Tongue (tissue), 2 donors: Measurements from ENCODE around the genes CYB5A and DIPK1C.

- RAMPAGE, long total RNA = no peak
Measured at GRCh38 chr18:74172662-74173256, 24.4 kb downstream of the TIMM21 start.

DNA sequence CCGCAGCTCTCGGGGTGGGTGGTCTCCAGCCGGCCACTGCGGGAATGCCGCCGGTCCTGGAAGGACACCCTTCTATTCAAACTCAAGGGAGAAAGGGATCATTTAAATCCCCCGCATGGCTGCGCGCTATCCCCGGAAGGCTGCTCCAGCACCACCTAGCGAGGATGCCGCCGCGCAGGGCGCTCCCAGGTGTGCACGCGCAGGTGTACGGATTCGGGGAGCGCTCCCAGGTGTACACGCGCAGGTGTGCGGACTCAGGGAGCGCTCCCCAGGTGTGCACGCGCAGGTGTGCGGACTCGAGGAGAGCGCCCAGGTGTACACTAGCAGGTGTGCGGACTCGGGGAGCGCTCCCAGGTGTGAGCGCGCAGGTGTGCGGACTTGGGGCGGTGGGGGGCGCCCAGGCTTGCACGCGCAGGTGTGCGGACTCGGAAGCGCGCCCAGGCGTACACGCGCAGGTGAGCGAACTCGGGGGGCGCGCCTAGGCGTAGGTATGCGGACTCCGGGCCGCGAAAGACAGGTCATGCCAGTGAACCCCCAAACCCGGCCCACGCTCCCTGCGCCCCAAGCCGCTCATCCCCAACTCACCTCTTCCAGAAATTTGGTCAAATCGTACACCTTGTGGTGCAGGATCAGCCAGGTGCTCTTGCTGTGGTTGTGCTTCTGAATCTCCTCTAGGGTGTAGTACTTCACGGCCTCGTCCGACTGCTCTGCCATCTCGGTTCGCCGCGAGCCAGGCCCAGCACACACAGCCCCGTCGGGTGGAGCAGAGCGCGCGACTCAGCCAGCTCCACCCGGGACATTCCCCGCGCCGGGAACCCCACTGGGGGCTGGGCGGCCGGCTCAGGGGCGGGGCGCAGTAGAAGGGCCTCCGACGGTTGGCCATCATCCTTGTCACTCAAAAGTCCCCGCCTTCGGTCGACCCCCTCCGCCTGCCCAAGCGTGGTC lies at the start of gene CYB5A:
TSS of gene CYB5A (minus strand) at position 802 of the 945 bp plus-strand sequence.
- RAMPAGE, long total RNA = start-site peak on the minus strand centred at position 786 of the sequence, 55 bp wide, 582 and 140 reads in 2 replicates

- RAMPAGE, long total RNA = no peak
Measured at GRCh38 chr18:74456826-74457613, at the start of gene DIPK1C. TSS of gene DIPK1C (minus strand) at chr18:74457308.

- RAMPAGE, long total RNA = no peak
Measured at GRCh38 chr18:74520325-74520860, 13.9 kb upstream of the CNDP1 start.

DNA sequence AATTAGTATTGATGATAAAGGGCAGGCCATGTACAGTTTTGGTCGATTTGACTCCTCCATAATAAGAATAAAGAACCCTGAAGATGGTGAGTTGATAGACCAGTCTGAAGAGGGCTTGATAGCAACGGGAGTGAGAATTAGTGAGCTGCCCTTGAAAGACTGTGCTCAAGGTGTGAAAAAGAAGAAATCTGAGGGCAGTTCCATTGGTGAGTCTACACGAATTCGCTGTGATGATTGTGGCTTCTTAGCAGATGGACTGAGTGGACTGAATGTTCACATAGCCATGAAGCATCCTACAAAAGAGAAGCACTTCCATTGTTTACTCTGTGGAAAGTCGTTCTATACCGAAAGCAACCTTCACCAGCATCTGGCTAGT lies 37.4 kb downstream of the ZNF407 start:
- RAMPAGE, long total RNA = no peak

DNA sequence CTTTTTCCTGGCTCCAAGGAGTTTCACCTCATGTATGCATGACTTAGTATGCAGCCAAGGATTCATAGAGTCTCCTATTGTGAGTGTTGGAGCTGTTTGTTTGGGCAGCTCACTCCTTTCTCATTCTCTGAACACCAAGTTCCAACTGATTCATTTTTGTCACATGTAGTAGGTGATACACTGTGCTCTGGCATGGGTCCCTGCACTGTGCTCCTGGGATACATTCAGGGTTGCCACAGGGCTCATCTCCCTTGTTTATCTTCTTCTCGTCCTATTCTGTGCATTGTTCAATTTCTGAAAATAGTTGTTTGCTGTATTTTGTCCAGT lies 96.7 kb downstream of the ZNF407 start:
- RAMPAGE, long total RNA = no peak

DNA sequence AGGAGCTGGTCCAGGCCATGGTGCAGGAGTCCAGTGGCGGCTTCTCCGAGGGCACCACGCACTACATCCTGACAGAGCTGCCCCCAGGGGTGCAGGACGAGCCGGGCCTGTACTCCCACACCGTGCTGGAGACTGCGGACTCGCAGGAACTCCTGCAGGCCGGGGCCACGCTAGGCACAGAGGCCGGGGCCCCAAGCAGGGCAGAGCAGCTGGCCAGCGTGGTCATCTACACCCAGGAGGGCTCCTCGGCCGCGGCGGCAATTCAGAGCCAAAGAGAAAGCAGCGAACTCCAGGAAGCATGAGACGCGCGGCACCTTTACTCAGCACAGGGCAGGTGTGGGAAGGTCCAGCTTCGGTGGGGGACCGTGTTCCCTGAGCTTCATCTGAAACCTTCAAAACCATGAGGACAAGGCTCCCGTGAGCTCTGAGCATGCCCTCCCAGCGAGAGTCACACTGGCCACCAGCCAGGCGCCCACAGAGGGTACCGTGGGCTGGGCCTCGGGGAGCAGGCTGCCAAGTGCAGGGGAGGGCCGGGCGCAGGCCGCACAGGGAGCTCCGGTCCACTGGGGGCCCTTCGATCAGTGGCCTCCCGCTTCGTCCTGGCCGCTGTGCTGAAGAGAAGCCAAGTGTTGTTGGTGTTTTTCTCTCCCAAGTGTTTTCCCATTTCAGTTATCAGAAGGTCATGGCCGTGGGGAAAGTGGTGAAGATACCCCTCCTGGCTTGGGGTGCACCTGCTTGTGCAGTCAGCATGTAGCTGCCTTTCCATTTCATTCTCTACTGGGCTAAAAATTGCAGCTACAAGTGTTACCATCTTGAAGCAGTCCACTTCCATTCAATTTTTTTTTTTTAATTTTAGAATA lies 144.5 kb downstream of the PTGR3 start:
- RAMPAGE, long total RNA = no peak

DNA sequence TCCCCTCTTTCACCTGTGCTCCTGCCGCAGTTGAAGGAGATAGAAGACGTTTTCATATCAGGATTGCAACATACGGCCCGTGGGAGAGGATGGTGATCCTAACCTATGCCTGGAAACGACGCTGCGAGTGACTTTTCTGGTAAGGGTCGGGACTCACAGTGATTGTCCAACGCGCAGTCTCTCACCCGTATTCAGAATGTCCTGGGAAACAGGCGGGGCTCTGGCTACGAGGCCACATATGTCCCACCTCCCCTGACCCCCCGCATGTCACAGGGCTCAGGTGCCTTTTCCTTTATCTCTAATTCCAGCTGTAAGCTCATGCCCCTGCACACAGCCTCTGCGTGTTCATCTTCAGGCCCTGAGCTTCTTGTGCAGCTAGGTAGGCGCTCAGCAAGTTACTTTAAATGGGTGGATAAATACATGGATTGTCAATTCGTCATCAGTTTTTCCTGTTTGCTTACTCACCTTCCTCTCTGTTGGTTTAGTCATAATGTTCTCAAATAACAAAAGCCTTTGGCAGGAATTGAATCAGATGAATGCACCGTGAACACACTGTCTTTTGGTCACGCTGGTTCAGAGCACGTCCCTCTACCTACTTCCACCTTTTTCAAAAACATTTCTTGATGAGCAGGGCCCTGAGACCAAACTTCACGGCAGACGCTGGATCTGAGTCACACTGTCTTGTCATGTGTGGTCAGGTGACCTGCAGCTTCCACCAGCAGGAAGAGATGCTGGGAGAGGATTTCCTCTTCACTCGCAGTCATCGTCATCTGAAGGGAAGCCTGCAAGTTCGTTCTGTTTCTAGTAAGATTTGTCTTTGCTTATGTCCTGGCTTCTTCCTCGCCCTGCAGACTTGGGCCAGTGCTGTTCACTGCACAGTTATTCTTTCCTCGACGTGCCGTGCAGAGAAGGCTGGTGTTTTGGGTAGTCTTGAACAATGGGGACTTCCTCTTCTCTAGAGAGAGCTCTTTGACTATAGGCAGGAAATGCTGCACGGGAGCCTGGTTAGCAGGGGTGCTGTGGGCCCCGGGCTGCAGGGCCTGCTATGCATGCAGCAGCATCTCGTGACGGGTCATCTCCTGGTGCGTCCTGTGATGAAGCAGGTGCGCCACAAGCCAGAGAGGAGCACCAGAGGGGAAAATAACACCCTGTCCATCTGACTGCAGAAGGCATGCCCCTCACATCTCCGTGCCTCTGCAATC lies 138.1 kb downstream of the PTGR3 start:
- RAMPAGE, long total RNA = no peak

DNA sequence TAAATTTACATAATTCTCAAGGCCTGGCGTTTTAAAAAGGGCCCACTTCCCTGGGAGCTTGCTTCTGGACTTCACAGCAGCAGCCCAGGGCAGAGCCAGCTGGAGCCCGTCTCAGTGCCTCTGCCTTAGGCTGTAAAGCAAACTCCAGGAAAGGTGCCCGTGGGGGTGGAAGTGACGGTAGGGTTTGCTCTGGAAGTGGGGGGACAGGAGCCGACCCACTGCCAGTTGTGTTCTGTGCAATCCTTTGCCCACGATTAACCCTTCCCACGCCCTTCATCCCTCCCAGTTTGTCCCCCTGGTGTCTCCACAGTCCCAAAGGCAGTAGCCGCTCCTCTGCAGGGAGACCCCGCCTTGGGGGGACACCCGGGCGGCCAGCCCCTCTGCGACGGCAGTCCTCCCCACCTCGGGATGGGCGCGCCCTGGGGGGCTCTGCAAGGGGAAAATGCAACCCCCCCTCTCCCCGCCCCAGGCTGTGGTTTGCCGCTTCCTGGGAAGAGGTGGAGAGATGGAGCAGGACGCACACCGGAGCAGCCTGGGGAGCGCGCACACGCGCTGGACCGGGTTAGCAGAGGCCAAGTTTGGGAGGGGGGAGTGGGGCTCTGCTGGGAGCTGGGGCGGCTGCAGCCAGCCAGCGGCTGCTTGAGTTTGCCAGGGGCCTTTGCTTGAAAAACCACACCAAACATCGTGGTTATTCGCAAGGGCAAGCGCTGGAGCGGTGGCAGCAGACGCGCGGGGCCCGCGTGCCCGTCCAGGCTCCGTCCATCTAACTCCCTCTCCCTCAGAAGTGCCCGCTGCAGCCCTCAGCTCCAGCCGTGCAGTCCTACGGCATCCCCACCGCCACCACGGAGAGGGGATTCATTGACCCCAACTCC lies 4.9 kb downstream of the PTGR3 start:
- RAMPAGE, long total RNA = no peak

GRCh38 chr18:75205436-75206029 lies 3.4 kb downstream of the PTGR3 start:
- RAMPAGE, long total RNA = no peak

GRCh38 chr18:75226162-75226951 lies 15.8 kb downstream of the TSHZ1 start:
- RAMPAGE, long total RNA = no peak

DNA sequence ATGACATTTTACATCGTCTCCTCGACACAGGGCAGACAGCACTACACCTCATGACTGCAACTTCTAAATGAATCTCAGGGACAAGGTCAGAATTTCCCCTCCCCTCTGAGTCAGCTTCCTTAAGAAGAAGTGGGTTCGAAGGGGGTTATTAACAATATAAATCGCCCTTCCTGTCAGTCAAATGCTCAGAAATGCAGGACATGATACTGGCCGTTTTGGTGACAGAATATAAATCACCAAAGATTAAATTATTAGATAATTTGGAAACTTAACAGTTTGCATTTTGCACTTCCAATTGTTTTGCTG lies 57.2 kb downstream of the TSHZ1 start:
- RAMPAGE, long total RNA = no peak

DNA sequence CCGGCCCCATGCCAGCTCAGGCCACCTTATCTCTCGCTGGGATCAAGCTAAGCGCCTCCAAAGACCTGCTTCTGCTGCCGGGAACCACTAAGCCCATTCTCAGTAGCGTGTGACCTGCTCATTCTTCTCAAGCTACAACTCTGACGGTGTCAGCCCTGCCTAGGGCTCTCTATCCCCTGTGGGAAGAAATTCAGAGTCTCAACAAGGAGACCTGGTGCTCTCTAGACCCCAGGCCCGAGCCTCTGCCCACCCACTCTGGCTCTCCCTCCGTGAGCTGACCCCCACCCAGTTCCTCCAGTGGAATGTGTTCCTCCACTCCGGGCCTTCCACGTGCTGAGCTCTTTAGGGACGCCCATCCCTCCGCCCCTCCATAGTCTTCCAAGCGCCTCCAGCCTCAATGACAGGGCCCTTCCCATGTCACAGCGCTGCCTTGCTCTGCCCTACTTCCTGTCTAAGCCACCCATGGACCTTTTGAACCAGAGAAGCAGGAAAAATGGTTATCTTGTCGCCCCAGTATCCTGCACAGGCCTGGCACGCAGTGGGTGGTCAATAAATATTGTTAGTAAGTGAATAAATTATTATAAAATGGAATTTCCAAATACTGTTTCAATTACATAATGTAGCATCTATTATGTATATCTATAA lies 127.7 kb downstream of the ZNF516 start:
- RAMPAGE, long total RNA = no peak

GRCh38 chr18:76478978-76480112 lies 15.7 kb downstream of the ZNF516 start:
- RAMPAGE, long total RNA = no peak

- RAMPAGE, long total RNA = no peak
Measured at GRCh38 chr18:76490054-76490317, 5.1 kb downstream of the ZNF516 start.

GRCh38 chr18:76503417-76503967 lies 8.4 kb upstream of the ZNF516 start:
- RAMPAGE, long total RNA = no peak

GRCh38 chr18:76816095-76816458 lies 6.3 kb upstream of the ZNF236 start:
- RAMPAGE, long total RNA = no peak

DNA sequence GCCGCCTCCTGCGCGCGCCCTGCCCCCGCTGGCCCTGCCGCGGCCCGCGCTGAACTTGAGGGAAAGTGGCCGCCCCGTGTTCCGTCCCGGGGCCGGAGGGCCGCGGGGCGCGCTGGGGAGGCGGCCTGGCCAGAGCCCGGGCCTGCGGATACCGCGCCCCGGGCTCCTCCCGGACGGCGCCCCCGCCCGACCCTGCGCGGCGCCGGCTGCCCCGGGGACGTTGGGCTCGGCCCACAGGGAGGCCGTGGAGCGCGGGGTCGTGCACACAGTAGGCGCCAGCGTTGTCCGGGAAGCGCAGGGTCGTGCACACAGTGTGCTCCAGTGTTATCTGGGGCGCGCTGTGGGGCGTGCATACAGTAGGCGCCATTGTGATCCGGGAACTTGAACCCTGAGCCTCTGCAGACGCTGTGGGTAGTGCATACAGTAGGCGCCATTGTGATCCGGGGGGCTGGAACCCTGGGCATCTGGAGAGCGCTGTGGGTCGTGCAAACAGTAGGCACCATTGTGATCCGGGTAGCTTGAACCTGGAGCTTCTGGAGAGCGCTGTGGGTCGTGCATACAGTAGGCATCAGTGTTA lies 674 bp downstream of the ZNF236 start:
- RAMPAGE, long total RNA = no peak

GRCh38 chr18:77013525-77014810 lies 118.6 kb downstream of the MBP start:
- RAMPAGE, long total RNA = no peak

DNA sequence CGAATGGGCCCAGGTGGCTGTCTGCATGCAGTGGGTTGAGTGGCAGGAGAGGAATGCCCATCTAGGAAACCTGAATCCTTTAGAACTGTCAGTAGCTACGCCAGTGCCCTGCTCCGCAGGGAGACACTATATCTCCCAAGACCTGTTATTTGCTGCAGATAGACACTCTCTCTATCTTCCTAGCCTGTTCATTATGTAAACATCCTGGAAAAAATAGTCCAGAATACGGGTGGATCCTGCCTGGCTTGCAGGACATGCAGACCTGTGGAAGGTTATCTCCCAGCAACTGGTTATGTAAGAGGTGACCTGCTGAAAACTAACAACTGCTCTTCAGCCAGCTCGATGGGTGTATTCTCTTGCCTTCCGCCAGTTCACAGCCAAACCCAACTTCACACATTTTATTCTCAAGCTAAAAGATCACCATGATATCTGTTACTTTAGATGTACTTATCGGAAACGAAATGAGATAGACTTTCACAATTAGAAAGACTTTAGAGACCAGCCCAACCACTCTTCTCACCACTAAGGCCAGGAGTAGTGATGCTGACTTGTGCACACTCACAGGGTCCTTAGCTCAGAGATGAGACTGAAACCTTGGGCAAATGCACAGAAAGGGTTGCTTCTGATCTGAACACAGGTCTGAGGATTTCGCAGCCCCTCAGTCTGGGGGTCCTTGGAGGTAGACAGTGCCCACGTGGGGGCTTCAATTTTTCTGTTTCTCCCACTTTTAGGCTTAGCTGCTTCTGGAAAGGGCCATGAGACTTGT lies 58.9 kb downstream of the MBP start:
- RAMPAGE, long total RNA = no peak